Daoy (cell line): ENCODE data around the genes PCDHGA4 and PCDHGB2.

DNA sequence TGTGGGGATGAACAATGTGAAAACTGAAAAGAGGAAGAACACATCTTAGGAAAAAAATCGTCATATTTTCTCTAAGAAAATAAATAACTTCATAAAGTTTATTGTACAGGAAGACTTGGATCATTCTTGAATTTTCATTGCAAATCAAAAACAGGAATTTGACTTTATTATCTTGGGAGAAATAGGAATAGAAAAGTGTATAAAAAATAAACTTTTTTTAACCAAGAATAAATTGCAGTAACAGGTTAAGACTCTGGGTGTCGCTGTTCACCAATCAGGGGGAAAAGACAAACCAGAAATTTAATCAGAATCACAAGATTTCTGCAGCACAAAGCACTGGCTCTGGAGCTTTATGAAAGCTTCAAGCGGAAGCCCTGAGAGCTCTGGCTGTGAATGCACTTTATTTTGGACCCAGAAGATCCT, at the start of gene PCDHGA4:
TSS of gene PCDHGA4 (plus strand) at position 307 of the 423 bp plus-strand sequence.
- RAMPAGE, long total RNA = no peak

DNA sequence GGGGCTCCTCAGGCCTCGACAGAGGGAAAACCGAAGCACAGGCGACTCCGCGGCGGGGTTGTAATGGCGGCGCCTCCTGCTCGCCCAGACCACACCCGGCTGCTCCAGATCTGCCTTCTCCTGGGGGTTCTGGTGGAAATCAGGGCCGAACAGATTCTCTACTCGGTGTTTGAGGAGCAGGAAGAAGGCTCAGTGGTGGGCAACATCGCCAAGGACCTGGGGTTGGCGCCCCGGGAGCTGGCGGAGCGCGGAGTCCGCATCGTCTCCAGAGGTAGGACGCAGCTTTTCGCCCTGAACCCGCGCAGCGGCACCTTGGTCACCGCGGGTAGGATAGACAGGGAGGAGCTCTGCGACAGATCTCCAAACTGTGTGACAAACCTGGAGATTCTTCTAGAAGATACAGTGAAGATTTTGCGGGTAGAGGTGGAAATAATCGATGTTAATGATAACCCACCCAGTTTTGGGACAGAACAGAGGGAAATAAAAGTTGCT, 363 bp downstream of the PCDHGA4 start:
- RAMPAGE, long total RNA = no peak

GRCh38 chr5:141359739-141360676, at the start of gene PCDHGB2:
PCDHGB2 (plus strand) TSS chr5:141359994.
- RAMPAGE, long total RNA = no peak

DNA sequence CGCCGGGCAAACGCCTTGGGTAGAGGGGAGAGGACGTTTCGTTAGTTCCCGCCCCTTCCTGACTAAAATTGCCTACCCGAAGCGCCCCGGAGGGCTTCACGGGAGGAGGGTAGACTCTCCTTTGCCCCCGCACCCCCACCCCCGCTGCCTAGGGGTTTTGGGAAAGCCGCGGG, 24.4 kb downstream of the PCDHGC5 start:
- RAMPAGE, long total RNA = no peak

- RAMPAGE, long total RNA = no peak
Measured at GRCh38 chr5:141521057-141521869, 32.4 kb downstream of the PCDHGC5 start.

DNA sequence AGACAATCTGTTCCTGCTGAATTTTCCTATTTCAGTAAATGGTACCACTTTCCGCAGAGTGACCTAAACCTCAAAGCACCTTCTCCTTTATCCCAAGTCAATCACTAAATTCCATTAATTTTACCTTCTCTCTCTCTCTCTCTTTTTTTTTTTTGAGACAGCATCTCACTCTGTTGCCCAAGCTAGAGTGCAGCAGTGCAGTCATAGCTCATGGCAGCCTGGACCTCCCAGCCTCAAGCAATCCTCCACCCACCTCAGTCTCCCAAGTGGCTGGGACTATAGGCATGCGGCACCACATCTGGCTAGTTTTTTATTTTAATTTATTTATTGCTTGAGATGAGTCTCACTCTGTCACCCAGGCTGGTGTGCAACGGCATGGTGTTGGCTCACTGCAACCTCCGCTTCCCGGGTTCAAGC, 42.3 kb downstream of the PCDHGC5 start:
- RAMPAGE, long total RNA = no peak

DNA sequence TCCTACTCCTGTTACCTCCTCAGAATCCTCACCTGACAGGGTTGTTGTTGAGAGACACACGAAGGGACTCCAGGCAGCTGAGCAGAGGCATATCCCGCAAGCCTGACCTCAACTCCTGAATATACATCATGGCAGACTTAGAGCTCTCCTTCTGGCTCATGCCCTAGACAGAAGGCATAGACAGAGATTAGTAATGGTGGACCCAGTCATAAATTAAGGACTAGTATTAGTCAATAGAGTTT, 35.4 kb downstream of the DIAPH1 start:
- RAMPAGE, long total RNA = no peak

DNA sequence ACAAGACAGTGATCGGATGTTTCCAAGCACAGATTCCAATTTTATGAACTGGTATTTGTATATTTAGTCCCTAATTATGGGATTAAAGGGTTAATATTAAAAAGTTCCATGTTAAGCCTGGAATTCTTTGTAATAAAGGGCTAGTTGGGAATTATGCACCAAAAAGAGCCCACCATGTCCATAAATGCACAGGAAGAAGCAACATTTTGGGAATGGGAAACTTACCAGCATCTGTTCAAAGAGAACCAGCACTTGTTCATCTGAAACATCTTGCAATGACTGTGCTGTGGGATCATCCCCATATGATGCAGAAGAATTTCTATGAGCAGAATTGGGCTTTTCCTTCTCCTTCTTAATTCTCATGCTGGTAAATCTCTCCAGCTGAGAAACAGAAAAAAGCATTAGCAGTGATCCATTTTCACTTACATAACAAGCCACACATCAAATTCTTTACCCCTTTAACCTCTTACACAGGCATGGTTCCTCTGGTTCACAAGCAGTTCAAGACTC, 31.9 kb downstream of the DIAPH1 start:
- RAMPAGE, long total RNA = no peak

- RAMPAGE, long total RNA = no peak
Measured at GRCh38 chr5:141589982-141590522, 28.7 kb downstream of the DIAPH1 start.

DNA sequence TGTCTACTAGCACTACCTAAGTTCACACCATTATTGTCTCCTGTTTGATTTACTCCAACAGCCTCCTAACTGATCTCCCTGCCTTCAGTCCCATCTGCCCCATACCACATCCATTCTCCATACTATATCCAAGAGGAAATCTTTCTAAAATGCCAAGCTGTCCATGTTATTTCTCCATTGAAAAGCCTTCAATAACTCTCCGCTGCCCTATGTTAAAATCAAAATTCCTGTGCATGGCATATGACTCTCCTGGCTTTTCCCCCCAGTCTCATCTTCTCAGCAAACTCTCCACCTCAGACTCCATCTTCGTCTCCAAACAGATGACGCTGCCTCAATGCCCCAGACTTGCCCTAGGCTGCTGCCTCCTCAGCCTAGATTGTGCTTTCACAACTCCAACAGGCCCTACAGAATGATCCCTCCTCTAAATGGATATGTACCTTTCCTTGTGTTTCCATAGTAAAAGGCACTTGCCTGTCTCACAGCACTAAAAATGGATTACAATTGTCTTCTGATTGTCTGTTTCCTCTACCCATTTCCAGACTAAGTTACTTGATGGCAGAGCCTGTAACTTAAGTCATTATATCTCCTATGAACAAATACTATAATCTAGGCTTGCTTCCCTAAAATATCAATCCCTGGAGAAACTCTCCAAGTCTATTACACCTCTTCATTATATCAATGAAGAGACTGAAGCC, 27.8 kb downstream of the DIAPH1 start:
- RAMPAGE, long total RNA = no peak

- RAMPAGE, long total RNA = no peak
Measured at GRCh38 chr5:141615970-141616641, 2.7 kb downstream of the DIAPH1 start.

- RAMPAGE, long total RNA = no peak
Measured at GRCh38 chr5:141848572-141848959, 29.6 kb downstream of the PCDH1 start.

DNA sequence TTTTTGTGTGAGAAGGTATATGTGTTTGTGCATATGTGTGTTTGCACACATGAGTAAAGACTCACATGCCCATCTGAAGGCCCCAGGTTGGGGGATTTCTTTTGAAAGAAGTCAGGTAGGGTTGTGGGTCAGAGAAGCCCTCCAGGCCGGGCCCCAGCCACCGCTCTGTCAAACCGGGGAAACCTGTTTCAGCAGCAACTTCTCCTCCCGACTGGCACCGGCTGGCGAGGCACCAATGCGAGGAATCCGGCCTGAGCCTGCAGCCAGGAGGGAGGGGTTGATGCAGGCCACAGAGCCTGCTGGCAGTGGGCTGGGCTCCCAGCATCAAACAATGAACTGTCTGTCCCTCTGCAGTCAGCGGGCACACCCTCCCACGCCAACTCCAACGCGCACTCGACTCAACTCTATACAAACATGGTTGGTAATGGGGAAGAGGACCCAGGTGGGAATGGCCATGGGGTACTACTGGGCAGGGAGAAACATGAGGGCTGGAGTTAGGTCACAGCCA, 12.1 kb downstream of the PCDH1 start:
- RAMPAGE, long total RNA = no peak

DNA sequence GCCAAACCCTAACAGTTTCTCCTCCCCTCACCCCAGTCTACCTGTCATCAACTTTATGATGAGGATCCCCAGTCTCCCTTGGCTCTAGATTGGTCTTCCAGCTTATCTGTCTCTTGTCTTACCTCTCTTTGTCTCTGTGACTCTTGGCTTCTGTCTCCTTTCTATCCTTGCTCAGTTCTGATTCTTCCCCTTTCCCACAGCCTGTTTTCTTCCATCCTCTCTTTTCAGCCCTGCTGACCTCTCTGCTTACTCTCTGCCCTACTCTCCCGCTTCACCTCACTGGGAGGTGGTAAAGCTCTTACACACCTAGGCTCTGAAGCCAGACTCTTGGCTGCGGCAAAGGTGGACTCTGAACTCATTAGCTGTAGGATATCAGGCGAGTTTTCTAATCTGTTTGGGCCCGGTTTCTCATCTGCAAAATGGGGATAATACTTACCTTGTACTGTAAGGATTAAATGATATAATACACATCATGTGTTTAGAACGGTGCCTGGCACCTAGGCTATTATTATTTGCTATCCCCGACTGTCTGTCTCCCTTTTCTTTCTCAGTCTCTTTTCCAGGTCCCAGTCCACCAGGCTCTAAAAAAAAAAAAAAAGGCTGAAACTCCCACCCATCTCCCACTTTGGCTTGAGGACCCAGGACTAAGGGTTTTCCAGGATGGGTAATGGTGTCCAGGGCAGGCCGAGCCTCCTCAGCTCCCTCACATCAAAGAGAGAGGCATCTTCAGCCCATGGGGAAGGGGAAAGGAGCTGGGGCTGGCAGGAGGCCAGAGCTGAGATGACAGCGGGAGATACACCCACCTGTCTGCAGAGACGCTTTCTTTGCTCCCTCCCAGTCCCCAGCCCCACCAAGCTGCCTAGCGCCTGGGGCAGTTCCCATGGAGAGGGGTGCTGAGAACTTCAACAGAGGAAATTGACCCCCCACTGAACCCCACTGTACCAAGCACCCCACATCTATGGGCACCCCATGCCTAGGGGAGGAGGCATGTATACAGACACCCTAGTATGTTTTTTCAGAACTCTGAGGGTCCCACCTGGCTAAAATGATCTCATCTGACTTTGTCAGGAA, 10.8 kb downstream of the PCDH1 start:
- RAMPAGE, long total RNA = no peak

DNA sequence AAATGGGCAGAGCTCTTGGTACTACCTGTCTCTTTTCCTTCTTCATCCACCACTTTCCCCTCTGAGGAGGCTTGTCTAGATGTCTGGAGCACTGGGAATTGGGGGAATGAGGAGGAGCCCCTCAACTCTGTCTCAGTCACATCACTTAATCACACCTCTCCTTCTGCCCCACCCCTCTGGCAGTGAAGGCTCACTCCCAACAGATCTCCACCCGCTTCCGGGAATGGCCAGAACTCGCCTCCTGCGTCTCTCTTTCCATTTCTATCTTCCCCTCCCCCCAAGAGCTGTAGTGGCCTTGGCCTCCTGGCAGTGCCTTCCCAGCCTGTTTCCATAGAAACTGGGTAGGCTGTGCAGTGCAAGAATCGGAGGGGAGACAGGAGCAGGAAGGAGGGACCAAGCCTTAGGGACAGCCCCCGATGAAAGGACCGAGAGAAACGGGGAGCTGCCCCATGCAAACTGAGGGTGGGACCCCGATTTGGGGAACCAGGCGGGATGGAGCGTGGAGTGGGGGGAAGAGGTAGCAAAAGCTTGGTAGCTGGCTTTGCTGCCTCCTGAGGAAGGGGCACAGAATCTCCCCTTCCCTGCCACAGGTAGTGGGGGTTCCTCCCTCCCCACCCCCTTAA, 4.4 kb upstream of the PCDH1 start:
- RAMPAGE, long total RNA = no peak

- RAMPAGE, long total RNA = no peak
Measured at GRCh38 chr5:141940674-141941273, 17.1 kb downstream of the DELE1 start.

GRCh38 chr5:141966395-141967086, 2.4 kb upstream of the RNF14 start:
- RAMPAGE, long total RNA = no peak

- RAMPAGE, long total RNA = no peak
Measured at GRCh38 chr5:141979877-141980573, 11.1 kb downstream of the RNF14 start.

DNA sequence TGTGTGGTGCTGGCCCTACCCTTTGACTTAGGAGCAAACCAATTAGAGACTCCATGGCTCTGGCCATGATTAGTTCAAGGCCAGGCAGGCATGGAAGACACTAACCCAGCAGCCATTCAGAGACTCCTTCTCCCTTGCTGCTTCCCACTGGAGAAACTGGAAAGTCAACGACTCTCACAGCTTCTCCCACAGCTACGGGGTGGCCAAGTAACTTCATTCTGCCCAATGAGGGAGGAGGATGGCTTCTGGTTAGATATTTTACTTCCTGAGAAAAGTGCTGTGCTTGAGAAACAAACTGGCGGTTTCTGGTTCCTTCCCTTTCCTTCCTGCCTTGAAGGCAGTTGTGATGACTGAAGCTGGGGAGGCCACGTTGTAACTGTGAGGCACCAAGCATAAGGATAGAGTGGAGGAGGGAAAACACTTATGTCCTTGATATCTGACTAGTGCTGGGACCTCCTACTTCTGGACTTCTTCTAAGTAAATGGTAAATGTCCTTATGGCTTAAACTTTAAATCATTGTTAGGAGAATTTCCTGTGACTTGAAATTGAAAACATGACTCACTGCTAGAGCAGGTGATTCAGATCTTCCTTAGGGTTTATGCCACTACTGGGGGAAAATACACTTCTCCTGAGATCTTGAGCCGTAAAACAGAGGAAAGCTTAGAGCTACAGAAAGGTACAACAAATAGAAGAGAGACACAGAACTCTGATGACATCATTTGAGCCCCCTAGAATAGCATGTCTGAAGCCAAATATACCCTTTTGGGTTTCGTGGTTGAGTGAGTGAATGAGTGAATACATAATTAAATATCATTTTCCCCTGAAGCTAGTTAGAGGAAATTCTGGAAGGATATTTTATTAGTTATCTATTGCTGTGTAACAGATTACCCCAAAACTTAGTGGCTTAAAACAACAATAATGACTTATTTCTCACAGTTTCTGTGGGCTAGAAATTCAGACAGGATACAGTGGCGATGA, 3.2 kb upstream of the GNPDA1 start:
- RAMPAGE, long total RNA = no peak

DNA sequence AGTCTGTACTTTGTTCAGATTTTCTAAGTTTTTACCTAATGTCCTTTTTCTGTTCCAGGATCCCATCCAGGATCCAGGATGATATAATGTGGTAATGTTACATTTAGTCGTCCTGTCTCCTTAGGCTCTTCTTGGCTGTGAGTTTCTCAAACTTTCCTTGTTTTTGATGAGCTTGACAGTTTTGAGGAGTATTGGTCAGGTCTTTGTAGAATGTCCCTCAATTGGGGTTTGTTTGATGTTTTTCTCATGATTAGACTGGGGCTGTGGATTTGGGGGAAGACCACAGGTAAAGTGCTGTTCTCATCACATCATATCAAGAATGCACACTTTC, 9.6 kb downstream of the NDFIP1 start:
- RAMPAGE, long total RNA = no peak